A549 (cell line): Measurements from ENCODE around the gene GRHL1.

DNA sequence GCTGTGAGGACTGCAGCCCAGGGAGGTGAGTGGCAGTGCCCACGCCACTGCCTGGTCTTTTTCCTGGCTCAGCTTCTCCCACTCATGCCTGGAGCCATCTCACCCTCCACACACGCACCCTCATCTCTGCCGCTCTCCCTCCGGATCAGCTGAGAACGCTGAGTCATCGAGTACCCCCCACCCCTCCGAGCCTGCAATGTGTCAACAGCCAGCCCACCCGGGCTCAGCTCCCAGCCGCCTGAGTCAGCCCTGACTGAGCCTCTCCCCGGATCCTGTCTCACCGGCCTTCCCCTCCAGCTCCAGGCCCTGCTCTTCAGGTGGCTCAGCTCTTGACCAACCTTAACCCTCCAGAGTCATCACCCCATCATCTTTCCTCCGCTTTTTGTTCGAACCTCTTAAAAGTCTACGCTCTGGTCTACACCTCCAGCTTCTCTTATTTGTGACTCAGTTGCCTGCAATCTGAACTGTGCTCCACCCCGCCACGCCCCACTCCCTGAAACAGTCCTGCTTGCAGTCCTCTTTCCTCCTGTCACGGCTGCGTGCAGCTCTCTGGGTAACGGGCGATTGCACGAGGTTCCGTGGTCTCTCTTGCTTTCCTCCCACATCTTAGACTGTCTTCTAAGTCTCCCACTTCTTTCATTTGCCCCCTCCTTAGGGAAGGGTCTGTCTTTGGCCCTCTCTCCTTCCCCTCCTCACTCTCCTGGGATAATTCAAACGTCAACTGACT is 94.3 kb upstream of the ASAP2 start:
- PRO-cap = no peak
CAGE:
- cytosol, long polyA plus RNA = no peak
- long polyA plus RNA = no peak
- nucleus, long polyA plus RNA = no peak

- PRO-cap = no peak
CAGE:
- cytosol, long polyA plus RNA = no peak
- long polyA plus RNA = no peak
- nucleus, long polyA plus RNA = no peak
These were observed 38.5 kb upstream of the ASAP2 start for GRCh38 chr2:9168228-9168461.

- PRO-cap = no peak
CAGE:
- cytosol, long polyA plus RNA = no peak
- long polyA plus RNA = no peak
- nucleus, long polyA plus RNA = no peak
These were observed 1.5 kb downstream of the ASAP2 start for GRCh38 chr2:9207696-9208891.

- PRO-cap = no peak
CAGE:
- cytosol, long polyA plus RNA = no peak
- long polyA plus RNA = no peak
- nucleus, long polyA plus RNA = no peak
These were observed 28.2 kb downstream of the ASAP2 start for GRCh38 chr2:9234620-9235310.

- PRO-cap = no peak
CAGE:
- cytosol, long polyA plus RNA = no peak
- long polyA plus RNA = no peak
- nucleus, long polyA plus RNA = no peak
These were observed 38.5 kb downstream of the ASAP2 start for GRCh38 chr2:9244938-9245724.

- PRO-cap = no peak
CAGE:
- cytosol, long polyA plus RNA = no peak
- long polyA plus RNA = no peak
- nucleus, long polyA plus RNA = no peak
These were observed 1.2 kb downstream of the ITGB1BP1 start for GRCh38 chr2:9422204-9422434.

DNA sequence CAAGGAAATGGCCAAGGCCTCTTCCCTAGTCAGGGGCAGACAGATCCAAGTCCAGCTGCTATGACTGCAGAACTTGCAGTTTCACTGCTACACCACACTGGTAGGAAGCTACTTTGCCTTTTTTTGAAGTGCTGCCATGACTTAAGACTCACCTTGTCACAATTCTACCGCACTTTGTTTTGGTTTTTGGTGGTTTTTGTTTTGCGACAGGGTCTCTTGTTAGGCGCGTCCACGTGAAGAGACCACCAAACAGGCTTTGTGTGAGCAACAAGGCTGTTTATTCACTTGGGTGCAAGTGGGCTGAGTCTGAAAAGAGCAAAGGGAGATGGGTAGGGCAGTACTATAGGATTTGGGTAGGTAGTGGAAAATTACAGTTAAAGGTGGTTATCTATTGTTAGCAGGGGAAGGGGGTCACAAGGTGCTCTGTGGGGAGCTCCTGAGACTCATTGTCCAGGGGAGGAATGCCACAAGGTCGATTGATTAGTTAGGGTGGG is 2.0 kb downstream of the IAH1 start:
- PRO-cap = no peak
CAGE:
- cytosol, long polyA plus RNA = no peak
- long polyA plus RNA = no peak
- nucleus, long polyA plus RNA = no peak

GRCh38 chr2:9612012-9612525 is 18.7 kb downstream of the YWHAQ start:
- PRO-cap = no peak
CAGE:
- cytosol, long polyA plus RNA = no peak
- long polyA plus RNA = no peak
- nucleus, long polyA plus RNA = no peak

DNA sequence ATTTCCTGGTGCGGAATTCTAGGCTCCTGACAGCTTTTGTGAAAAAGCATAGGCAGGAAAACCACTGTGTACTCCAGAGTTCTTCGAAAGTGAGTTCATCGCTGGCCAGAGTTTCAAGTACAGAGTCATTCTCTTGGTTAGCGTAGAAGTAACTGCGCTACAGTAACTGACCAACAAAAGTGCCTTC is 13.9 kb upstream of the YWHAQ start:
- PRO-cap = bidirectional peak, plus-strand start at position 76 of the sequence, minus-strand start outside the sequence
CAGE:
- cytosol, long polyA plus RNA = no peak
- long polyA plus RNA = no peak
- nucleus, long polyA plus RNA = no peak

- PRO-cap = no peak
CAGE:
- cytosol, long polyA plus RNA = no peak
- long polyA plus RNA = no peak
- nucleus, long polyA plus RNA = no peak
These were observed 50.6 kb upstream of the YWHAQ start for GRCh38 chr2:9681405-9681805.

GRCh38 chr2:9767705-9768692 is 75.3 kb upstream of the TAF1B start:
- PRO-cap = no peak
CAGE:
- cytosol, long polyA plus RNA = no peak
- long polyA plus RNA = no peak
- nucleus, long polyA plus RNA = no peak

DNA sequence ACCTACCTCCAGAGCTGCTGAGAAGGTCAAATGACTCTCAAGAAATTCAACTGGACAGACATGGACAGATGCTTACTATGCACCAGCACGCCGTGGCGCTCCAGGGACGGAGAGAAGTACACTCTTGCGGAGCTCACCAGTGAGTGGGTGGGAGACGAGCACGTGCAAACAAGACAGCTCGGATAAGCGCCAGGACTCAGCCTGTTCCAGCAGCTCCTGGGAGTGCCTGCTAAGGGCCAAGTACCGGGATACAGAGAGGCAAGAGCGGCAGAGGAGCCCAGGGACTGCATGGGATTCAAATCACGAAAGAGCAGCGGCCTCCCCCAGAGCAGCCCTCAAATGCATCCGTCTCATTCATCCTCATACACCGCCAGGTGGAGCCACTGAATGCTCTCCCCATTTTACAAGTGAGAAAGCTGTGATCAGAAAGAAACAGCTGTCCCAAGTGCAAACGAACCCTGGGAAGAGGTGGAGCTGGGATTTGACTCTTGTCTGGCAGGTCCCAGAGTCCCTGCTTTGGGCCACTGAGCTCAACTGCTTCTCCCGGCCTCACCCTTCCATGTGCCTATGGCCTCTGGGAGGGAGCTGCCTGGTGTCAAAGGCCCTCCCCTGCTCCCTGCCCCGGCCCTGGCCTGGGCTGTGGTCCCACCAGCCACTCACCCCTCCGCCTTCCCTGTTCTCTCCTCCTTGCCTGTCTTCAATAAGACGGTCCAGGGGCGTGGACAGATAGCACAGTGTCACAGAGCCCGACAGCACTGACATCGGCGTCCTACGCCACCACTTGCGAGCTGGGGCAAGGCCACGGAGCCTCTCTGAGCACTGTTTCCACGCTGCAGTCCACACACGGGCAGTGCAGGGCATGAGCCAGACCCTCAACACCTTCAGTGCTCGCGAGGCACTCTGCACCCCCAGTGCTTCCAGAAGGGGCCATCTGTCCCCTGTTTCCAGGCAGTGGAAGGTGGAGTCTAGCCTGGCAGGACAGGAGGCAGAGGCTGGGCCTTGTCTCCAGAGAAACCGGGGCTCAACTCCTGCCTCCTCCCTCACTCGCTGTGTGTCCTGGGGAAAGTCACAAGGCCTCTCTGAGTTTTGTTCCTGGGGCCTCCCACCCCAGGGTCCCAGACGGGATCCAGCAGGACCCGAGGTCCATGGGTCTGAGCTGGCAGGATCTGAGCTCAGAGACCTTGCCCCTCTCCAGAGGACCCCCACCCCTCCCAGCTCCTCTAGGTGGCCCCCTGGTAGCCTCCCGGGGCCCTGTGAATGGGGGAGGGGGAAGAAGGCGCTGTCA is 72.6 kb upstream of the TAF1B start:
- PRO-cap = no peak
CAGE:
- cytosol, long polyA plus RNA = no peak
- long polyA plus RNA = no peak
- nucleus, long polyA plus RNA = no peak

GRCh38 chr2:9772987-9773344 is 70.3 kb upstream of the TAF1B start:
- PRO-cap = no peak
CAGE:
- cytosol, long polyA plus RNA = no peak
- long polyA plus RNA = no peak
- nucleus, long polyA plus RNA = no peak

GRCh38 chr2:9777888-9778437 is 65.3 kb upstream of the TAF1B start:
- PRO-cap = no peak
CAGE:
- cytosol, long polyA plus RNA = no peak
- long polyA plus RNA = no peak
- nucleus, long polyA plus RNA = no peak

GRCh38 chr2:9799569-9800354 is 43.5 kb upstream of the TAF1B start:
- PRO-cap = no peak
CAGE:
- cytosol, long polyA plus RNA = no peak
- long polyA plus RNA = no peak
- nucleus, long polyA plus RNA = no peak

GRCh38 chr2:9812426-9812753 is 30.9 kb upstream of the TAF1B start:
- PRO-cap = no peak
CAGE:
- cytosol, long polyA plus RNA = no peak
- long polyA plus RNA = no peak
- nucleus, long polyA plus RNA = no peak

DNA sequence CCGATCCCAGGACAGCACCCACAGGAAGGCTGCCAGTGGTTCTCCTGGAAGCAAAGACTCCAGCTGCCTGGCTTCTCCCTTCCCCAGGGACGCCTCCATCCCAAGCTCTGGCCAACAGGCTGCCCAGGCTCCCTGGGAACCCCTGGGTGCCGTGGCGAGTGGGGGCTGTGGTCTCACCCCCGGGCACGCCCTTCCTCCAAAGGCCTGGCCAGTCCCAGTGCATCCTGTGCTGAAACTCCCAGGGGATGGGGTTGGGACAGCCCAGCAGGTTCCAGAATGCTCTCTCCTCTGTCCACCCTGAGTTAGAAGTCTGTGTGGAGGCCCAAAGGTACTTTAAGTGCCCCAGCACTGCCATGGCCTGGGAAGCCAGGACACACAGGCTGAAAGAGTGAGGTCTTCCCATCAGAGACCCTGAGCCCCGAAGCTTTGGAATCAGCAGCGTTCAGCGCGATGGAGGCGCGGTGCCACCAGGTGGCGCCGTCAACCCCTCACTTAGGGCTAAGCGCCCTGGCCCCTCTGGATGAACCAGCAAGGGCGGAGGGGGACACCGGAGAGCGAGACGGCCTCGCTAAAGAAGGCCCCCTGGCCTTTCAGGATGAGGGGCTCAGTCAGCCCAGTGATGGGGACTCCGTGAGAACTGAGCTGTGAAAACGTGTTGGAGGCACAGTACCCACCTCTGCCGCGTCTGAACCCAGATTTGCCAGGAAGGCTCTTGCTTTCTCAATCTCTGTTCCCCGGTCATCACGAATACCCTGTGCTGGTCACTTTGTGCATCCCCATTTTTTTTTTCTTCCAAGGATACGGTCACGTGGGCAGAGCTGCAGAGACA is 29.5 kb upstream of the TAF1B start:
- PRO-cap = no peak
CAGE:
- cytosol, long polyA plus RNA = no peak
- long polyA plus RNA = no peak
- nucleus, long polyA plus RNA = no peak

- PRO-cap = bidirectional peak, plus-strand start at chr2:9951801, minus-strand start at chr2:9951455
CAGE:
- cytosol, long polyA plus RNA = no peak
- long polyA plus RNA = no peak
- nucleus, long polyA plus RNA = no peak
These were observed at the start of gene GRHL1 for GRCh38 chr2:9950675-9951875. Gene GRHL1, plus strand, starts transcription at chr2:9951693.

DNA sequence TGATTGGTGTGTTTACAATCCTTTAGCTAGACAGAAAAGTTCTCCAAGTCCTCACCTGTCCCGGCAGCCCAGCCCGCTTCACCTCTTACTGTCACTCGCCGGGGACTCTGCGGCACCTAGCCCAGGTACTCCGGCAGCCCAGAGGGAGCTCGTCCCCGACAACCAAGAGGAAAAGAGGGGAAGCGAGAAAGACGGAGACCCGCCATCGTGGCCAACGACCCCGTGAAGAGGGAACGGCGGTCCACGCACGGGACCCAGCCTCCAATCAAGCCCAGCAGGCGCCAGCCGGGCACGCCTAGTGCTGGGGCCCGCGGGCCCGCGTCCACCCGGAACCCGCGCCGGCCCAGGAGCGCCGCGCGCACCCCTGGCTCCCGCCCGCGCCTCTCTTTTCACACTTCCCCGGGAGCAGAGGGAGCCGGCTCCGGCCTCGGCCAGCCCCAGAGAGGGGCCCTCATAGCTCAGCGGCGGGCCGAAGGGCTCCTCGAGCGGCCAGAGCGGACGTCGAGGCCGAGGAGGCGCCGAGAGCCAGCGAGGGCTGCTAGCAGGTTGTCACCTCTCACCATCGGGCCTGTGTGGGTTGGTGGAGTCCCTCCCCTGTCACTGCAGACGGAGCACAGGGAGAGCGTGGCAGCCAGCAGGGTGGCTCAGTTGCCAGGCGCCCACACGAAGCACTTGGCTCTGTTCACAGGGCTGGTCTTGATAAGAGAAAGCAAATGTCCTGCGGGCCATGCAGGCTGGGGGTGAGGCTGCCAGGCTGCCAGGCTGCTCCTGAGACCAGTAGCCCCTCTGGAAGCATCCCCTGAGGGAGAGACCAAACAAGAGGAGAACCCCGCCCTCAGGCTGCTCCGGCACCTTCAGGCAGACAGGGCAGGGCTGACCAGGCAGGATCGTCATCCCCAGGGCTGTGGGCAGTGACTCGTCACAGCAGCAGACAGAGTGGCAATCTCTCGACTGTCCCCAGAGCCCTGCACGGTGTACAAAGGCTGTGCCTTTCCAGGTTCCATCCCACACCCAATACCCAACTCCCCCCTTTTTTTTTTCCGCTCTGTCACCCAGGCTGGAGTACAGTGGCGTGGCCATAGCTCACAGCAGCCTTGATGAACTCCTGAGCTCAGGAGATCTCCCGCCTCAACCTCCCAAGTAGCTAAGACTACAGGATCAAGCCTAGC is 36.8 kb upstream of the KLF11 start:
- PRO-cap = no peak
CAGE:
- cytosol, long polyA plus RNA = no peak
- long polyA plus RNA = no peak
- nucleus, long polyA plus RNA = no peak

- PRO-cap = no peak
CAGE:
- cytosol, long polyA plus RNA = no peak
- long polyA plus RNA = no peak
- nucleus, long polyA plus RNA = no peak
These were observed 24.2 kb upstream of the KLF11 start for GRCh38 chr2:10019091-10019622.